ENCODE measurements around a stretch of chr10.

GRCh38 chr10:7410193-7410486, 694 bp downstream of the SFMBT2 start:
- PRO-cap, result no peak

DNA sequence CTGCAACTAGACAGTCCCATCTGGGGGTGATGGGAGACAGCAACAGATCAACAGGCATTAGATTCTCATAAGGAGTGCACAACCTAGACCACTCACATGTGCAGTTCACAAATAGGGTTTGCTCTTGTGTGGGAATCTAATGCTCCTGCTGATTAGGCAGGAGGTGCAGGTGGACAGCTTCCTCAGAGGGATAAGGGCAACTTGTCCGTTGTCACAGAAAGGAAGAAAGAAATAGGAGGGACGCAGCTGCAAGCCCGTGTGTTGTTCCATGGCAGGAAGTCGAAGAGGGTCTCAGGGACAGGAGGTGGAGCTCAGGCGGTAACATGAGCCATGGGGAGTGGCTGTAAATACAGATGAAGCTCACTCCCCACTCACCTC, 101.5 kb upstream of the SFMBT2 start:
- PRO-cap, result no peak

GRCh38 chr10:7700415-7700888, 2.7 kb upstream of the ITIH2 start:
- PRO-cap, result no peak

DNA sequence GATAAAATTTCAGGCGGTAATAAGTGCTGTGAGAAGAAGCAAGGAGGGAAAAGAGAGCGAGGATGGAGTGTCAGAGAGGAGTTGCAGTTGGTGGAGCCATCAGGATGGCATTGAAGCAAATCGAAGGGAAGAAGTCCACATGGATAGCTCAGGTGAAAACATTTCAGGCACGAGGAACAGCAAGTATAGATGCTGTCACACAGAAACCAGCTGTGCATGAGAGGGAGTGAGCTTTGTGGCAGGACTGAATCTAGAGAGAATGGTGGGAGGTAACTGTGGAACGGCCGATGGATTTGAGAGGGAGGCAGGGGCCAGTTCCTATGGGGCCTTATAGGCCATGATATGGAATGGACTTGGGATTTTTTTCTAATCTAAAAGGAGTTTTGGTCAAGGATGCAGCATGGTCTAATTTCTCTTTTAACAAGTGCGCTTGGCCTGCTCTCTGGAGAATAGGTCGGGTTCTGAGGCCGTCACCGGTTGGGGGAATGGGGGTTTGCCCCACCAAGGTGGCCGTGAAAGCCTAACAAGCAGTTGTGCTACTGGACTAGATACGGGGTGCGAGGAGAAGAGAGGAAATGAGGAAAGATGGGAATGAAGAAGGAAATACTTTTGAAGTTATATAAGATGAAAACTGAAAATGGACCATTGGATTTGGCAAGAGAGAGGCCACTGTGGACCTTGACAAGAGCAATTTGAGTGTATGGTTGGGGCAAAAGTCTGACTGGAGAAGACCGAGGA, 99.0 kb downstream of the TAF3 start:
- PRO-cap, result no peak

- PRO-cap, result no peak
Measured at GRCh38 chr10:8054938-8055388, 475 bp downstream of the GATA3 start.

GRCh38 chr10:8072225-8072575, 17.7 kb downstream of the GATA3 start:
- PRO-cap, result no peak

- PRO-cap, result no peak
Measured at GRCh38 chr10:8074722-8076137, 20.7 kb downstream of the GATA3 start.

GRCh38 chr10:8331034-8331935, 276.8 kb downstream of the GATA3 start:
- PRO-cap, result no peak

DNA sequence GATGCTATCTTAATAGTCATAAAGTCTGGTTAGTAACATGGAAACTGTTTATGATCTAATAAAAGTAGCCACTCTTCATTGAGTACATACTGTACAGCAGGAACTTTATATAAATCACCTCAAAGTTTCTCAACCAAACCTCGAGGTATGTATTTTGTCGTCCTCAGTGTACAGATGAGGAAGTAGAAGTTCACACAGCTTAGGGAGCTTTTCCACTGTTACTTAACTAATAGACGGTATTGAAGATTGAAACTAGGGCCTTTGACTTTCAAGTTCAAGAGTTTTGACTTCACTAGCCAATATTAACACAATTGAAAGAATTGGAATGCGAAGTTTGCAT, 897.2 kb downstream of the GATA3 start:
- PRO-cap, result no peak

DNA sequence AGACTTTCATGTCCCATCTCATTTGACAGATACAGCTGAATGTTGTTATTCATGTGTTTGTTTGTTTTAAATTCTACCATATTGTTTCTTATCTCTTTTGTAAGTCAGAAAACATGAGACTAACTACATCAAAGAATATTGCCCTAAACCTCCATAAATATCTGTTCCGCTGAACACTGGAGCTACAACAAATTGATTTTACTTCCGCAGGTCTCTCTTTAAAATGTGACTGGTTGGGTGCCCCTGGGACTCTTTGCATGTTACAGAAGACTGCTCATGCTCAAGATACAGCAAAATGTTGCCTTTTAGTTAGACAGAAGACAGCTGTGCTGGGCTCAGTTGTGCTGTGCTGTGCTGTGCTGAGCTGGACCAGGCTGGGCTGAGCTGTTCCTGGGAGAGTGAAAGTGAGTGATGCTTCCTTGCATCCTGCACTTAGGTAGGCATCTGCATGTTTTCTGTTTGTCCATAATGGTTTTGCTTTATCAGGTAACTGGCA, 972.8 kb upstream of the CELF2 start:
- PRO-cap, result no peak

DNA sequence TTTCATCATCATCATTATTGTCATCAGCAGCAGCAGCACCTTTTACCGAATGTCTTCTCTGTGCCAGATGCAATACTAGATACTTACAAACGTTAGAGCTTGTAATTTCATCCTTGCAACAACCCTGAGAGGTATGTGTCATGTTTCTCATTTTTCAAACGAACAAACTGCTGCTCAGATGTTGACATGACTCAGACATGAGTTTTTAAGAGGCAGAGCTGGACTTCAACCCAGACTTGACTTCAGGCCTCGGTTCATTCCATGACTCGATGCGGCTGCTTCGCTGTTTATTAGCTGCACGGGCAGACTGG, 126.3 kb upstream of the CELF2 start:
- PRO-cap, result no peak

DNA sequence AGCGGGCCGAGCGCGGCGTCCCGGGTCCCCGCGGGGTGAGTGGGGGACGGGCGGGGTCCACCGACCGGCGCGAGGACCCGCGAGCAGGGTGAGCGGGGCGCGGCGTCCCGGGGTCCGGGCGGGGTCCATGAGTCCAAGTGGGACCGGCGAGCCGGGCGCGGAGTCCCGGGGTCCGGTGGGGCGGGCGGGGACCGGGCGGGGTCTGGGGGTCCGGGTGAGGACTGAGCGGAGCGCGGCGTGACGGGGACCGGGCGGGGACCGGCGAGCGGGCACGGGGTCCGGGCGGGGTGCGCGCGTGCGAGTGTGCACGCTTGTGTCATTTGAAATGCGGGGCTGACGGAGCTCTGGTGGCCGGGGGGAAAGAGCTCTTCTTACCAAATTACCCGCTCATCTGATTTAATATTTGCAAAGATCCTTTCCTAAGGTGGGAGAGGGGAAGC, 789 bp downstream of the CELF2 start:
- PRO-cap, result no peak

GRCh38 chr10:11154214-11154586, 136.5 kb downstream of the CELF2 start:
- PRO-cap, result no peak

GRCh38 chr10:11192094-11193283, 174.8 kb downstream of the CELF2 start:
- PRO-cap, result no peak

DNA sequence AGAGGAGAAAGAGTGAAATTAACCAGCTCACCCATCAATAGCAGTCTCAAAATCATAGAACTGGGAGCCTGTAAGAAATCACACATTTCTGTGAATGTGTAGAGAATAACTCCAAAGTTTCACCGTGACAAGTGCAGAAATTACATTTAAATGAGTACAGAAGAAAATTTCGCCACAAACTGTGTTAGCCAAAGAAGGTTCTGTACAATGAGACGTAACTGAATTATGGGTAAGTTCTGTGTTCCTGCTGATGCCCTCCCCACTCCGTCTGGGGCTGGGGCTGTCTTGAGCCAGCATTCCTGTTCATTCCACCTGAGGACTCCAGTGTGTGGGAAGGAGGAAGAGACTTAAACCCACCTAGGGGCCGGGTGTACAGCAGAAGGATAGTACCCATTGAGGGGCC, 175.6 kb downstream of the CELF2 start:
- PRO-cap, result no peak

DNA sequence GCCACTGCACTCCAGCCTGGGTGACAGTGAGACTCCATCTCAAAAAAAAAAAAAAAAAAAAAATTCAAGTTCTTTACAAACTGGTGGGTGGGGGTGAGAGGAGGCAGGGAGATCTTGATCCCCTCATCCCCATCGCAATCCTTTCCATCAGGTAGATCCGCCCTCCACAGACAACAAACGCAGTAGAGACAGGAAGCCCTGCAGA, 216.9 kb downstream of the CELF2 start:
- PRO-cap, result no peak

DNA sequence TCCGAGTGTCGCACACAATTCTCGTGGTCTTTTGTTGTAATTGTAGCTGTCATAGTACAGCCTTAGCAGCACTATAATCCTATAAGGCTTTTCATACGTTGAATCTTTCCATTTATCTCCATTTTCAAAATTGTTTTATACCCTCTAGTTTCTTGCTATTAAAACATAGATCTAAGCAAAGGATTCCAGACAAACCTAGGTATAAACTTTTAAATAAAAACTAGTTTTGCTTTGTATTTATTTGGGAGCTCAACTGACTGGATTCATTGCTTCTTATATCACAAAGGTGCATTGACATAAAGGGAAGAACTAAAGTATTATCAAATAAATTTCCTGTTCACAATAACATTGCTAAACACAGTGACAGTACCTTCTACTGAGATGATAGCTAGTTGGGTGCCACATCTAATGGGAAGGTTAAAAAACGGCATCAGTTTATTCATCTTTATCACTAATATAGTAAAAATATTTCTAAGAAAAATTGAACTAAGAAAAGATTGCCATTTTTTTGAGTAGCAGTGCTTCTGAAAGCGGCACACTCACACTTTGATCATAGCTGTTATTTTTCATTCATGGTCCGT, 220.7 kb downstream of the CELF2 start:
- PRO-cap, result no peak

GRCh38 chr10:11244307-11244506, 226.5 kb downstream of the CELF2 start:
- PRO-cap, result no peak

DNA sequence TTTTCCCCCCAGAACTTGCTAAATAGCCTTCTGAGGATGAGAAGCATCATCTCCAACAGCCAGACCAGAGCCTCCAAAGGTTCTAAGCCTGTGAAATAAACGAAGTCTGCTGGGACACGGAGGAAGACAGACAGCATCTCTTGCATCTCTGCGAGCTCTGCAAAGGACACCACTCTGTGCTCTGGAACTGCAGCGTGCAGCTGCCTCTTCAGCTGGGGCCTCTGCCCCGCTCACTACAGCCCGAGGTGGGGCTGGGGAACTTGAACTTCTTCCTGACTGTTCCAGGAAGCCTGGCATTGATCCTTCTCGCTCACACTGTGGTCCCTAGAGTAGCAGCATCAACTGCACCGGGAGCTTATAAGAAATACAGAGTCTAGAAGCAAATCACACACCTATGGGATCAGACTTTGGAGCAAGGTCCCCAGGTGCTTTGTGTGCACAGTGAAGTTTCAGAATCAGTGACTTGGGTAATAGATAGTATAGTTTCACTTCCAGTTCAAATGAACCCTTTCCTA, 163.2 kb downstream of the USP6NL start:
- PRO-cap, result no peak

DNA sequence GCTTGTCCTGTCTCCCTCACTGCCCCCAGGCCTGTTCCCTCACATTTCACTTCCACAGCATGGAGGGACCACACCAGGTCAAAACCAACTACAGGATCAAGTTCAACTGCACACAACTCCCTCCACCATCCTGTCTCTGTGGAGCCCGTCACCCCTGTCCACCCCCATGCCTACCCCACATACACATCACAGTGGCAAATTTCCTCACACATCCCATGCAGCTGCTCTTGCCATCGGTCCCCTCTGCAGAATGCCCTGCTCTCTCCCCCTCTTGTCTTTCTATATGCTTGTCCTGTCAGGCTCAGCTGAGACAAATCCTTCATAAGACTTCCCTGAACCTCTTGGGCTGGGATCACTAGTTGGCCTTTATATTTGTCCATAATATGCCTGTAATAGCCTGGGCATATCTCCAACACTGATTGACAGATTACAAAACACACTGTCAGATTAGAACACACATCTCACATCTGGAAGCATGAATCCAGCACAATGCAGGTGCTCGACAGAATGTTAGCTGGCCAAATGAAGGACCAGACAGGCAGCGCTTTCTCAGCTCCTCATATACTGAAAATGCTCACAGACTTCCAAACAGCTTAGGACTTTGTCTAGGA, 153.9 kb downstream of the USP6NL start:
- PRO-cap, result no peak